ENCODE data around the gene VPS41.

GRCh38 chr7:37833473-37833800 lies 15.0 kb upstream of the NME8 start:
- PRO-cap, result no peak
- RAMPAGE, long total RNA, 3 experiments, result no peak in any of the 3 experiments

GRCh38 chr7:37977223-37977668 lies 56.8 kb downstream of the EPDR1 start:
- PRO-cap, result no peak
- RAMPAGE, long total RNA, 3 experiments, result no peak in any of the 3 experiments

DNA sequence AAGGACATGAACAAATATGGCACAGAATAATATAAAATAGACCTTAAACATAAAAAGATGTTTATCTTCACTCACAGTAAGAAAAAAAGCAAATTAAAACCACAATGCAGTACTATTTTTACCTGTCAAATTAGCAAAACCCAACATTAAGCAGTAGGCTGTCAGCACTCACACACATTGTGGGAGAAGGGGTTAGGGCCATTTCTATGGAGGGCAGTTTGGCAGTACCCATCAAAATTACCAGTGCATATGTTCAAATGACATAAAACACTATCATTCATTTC lies 55.7 kb downstream of the STARD3NL start:
- PRO-cap, result no peak
- RAMPAGE, long total RNA, 3 experiments, result no peak in any of the 3 experiments

DNA sequence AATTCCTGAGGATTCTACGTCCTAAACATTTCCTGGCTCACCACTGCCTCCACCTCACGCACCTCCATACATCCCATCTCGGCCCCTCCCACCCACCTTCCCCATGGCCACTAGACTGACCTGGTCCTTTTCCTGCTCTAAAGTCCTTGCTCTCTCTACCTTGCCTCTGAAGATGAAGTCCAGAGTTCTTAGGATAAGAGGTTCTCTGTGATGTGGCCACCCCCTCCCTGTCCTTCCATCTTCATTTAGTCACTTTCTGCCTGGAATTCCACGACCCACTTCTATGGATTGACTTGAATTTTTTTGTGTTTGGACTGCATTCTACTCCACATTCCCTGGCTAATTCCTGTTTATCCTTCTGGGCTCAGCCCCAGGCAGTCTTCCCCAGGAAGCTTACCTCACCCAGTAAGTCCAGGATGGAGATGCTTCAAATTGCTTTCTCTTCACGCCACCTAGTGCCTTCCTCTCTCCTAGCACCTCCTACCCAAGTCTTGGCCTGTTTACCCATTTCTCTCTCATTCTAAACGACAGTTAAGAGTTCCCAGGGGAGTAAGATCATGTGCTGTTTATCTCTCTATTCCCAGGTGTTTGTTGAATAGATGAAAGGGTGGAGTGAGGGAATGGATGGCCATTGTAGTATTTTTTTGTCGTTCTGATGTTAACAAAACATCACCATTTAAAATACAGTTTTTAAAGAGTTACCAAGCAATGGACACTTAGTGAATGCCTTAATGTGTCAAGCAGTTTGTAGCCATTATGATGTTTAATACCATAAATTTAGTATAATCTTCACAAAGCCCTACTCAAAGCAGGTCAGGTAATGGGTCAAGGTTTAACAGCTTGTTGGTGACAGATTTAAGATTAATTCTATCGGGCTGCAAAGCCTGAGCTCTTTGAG lies 140.8 kb downstream of the STARD3NL start:
- PRO-cap, result no peak
- RAMPAGE, long total RNA, 3 experiments, result no peak in any of the 3 experiments

GRCh38 chr7:38908405-38909348 lies at the start of gene VPS41:
Gene VPS41, minus strand, starts transcription at chr7:38909191.
- PRO-cap, result unidirectional peak, minus-strand start at chr7:38909182
- RAMPAGE, long total RNA, 3 experiments, result start-site peak on the minus strand in 3 of 3 experiments, at chr7:38909182-38909198 at its widest, 447 to 882 reads per replicate

GRCh38 chr7:39016606-39017128 lies 39.0 kb downstream of the POU6F2 start:
- PRO-cap, result no peak
- RAMPAGE, long total RNA, 3 experiments, result no peak in any of the 3 experiments

DNA sequence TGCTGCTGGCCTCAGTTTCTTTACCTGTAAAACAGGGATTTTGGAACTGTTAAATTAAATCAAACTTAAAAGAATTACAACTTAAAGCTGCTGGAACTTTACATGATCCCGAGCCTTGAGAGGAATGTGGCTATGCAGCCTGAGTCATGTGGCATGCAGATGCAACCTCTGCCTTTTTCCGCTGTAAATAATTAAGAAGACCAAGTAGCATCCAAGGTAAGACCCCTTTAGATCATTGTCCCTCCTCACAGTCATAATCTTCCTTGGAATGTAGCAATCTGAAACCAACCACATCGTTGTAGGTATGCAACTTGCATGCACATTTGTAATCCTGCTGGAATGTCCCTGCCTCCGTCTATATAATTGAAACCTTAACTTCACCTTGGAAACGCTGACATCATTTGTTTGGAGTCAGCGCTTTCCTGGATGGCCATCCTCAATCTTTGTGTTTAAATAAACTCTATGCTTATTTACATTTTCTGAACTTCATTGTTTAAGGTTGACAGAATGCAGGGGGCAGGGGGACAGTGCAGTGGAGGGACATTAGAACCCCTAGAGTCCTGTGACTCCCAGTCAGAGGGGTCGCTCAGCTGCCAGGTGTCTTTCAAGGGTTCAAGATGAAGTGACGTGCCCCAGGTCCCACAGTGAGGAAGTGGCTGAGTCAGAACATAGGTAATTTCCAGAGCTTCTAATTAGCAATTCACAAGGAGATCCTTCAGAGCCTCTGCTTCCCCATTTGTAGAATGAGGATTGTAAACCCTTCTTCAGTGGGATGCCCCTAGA lies 110.6 kb downstream of the RALA start:
- PRO-cap, result no peak
- RAMPAGE, long total RNA, 3 experiments, result no peak in any of the 3 experiments

DNA sequence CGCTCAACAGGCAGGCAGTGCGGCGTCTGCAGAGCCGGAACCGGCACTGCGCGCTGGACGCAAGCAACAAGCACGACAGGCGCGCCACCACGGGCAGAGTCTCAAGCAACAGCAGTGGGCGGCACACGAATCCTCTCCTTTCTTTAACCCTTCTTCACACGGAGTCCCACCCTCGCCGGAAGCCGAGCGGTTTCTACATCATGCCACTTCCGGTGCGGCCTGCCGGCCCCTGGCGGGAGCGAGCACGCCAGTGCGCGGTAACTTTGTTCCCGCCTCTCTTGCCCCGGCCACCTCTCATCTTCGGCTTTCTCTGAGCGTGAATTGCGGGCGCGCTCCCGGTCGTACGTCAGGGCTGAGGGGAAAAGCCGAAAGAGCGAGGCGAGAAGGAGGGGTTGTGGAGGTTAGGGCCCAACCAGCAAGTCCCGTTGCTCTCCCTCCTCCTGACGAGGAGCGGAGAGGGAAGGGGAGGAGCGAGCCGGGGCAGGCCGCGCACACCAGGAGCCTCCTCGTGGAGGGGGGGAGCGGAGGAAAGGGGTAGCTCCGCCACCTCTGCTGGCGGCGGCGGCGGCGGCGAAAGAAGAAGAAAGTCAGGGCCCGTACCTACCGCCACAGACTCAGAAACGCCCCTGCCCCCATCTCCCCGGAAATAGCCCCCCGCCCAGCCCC lies 619 bp upstream of the CDK13 start:
- PRO-cap, result bidirectional peak, plus-strand start at position 497 of the sequence, minus-strand start at position 116 of the sequence
- RAMPAGE, long total RNA, 3 experiments, result no peak in any of the 3 experiments

DNA sequence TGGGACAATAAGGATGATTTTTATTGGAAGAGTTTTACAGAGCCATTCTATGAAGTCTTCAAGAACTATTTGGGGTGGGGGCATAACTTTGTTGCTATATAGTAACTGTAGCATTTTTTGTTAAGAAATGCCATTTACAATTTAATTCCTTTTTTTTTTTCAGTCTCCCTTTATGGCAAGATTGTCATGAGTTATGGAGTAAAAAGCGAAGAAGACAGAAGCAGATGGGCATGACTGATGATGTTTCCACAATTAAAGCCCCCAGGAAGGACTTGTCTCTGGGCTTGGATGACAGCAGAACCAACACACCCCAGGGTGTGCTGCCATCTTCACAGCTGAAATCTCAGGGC lies 46.5 kb downstream of the MPLKIP start:
- PRO-cap, result no peak
- RAMPAGE, long total RNA, 3 experiments, result no peak in any of the 3 experiments

- PRO-cap, result no peak
- RAMPAGE, long total RNA, 3 experiments, result no peak in any of the 3 experiments
Measured at GRCh38 chr7:40221865-40222382, 87.1 kb downstream of the SUGCT start.

DNA sequence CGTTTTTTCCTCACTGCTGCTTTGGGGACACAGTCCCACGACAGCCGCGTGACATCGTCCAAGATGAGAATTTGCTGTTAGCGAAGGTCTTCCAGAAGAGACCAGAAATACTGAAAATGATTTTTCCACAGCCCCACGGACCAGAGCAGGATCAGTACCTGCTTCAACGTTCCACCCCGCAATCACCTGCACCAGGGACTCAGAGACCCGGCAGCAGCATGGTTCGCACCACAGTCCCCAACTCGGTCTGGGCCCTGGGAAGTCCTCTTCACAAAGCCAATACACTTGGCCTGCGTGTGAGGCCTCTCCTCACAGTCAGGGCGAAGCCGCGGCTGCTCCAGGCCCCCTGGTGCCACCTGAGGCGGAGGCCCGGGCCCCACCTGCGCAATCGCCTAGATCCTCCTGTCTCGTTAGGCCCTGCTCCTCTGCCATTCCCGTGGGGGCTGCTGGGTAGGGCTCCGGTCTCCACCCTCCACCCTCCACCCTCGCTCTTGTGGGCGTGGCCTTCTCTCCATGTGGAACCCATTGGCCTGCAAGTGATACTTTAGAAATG lies 553.4 kb downstream of the INHBA start:
- PRO-cap, result no peak
- RAMPAGE, long total RNA, 3 experiments, result no peak in any of the 3 experiments

DNA sequence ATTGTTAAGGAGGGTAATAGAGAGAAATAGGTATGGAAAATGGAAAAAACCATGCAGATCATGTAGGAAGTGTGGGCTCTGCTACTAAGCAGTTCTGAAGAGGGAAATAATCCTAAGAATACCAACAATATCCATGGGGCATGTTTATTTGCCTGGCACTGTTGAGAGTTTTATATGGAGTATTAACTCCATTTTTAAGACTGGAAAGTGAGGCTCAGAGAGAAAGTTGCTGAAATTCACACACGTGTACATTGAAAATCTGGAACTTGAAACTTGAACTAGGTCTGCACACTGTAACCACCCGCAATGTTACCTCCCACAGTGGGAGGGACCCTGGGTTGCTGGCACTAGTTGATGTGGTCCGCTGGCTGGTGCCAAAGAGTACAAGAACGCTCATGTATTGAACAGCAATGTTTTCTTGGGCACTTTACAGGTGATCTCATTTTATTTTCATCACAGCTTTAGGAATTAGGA lies 253.3 kb downstream of the INHBA start:
- PRO-cap, result no peak
- RAMPAGE, long total RNA, 3 experiments, result no peak in any of the 3 experiments

DNA sequence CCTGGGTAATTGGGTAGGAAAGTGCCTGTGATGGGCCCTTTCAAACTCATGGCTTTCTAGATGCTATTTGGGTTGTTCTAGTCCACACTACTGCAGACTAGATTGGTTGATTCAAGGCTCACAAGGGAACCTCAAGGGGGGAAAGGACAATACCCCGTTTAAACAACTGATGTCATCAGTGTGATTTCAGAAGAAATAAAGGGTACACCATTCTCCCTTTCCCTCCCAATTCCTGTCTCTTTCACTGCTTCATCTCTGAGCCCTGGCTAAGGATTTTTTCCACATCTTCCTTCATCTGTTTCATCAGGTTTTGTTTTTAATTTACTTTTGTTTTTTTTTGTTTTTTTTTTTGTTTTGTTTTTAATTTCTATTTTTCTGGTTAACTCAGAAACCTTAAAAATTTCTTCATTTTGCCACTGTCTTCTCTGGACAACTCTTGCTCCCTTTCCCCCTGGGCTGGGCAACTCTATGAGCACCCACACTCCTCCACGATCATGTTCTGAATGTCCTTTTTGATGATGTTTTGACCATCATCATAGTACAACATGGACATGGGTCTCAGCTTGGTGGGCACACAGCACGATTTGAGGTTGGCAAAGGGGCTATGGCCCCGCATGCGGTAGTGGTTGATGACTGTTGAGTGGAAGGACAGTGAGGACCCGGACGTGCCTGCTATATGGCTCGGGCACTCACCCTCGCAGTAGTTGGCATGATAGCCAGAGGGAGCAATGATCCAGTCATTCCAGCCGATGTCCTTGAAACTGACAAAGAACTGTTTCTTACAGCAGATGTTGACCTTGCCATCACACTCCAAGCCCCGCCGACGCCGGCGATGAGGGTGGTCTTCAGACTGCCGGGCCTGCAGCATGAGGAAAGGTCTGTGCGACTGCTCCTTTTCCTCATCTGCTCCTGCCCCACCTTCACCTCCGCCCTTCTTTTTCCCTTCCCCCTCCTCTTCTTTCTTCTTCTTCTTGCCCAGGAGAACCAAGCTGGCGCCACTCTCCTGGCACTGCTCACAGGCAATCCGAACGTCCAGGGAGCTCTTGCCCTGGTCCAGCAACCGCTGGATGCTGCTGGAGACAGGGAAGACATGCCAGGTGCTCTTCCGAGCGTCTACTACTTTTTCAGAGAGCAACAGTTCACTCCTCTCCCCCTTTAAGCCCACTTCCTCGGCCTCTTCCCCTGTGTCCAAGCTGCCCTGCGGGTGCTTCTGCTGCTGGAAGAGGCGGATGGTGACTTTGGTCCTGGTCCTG lies 13.3 kb downstream of the INHBA start:
- PRO-cap, result no peak
- RAMPAGE, long total RNA, 3 experiments, result start-site peak on the minus strand in 1 of 3 experiments, centred at position 704 of the sequence, 26 reads per replicate

DNA sequence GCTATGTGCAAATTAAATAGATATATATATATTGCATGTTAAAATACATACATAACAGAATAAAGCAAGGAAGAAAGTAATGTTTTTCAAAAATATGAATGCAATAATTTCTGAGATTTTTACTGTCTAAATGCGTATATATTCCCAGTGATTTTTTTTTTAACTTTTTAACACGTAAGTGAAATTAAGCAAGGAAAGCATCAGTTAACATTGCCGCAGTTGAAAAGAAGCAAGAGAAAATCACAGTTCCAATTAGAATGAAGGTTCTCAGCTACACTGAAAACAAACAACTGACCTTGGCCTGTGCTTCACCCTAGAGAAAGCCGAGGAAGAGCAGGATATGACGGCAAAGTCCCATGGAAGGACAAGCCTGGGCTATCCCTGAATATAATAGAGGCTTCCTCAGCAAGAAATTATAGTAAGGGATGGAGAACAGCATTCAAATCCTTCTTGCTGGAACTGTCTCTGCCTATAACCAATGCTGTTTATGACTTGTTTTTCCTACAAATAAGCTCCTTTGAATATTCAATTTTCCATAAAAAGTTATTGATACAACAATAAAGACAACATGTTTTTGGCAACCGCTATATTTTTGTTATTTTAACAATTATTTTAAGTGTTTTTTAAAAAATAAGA lies 82.9 kb upstream of the INHBA start:
- PRO-cap, result no peak
- RAMPAGE, long total RNA, 3 experiments, result no peak in any of the 3 experiments

- PRO-cap, result no peak
- RAMPAGE, long total RNA, 3 experiments, result no peak in any of the 3 experiments
Measured at GRCh38 chr7:41942407-41942803, 239.5 kb upstream of the INHBA start.

DNA sequence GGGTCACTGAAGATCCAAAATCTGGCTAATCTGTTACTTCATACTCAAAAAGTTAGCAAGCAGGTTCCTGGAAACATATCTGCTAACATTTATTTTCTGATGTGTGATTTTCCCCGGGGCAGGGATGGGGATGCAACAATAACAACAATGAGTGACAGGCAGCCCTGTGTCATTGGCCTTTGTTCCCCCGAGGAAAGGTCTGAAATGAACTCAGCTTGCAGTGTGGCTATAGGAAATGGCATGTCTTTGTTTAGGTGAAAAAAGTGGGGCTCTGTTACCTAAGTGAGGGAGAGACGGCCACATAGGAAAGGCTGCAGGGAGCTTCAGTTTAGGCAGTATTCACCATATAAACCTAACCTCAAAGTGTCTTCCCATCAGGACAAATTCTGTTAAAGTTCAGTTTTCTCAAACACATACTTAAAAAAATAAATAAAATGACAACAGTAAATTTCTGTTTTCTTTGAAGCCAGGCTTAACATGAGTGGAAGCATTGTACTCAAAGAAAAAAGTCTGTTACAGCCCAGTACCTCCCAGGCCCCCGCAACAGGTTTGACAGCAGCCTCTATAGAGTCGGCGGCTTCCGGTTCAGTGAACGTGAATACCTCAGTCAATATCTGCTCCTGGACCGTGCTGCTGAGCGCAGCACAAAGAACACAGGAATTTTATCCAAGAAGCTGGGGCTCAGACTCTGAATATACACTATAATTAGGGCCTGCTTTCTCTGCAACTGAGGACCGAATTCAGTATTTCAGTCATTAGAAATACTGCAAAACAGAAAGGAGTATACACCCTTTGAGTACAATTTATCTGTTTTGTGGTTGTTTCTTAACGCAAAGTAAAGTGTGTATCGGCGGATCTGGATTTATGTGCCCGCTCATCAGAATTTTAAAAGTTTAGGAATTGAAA lies 168.3 kb downstream of the GLI3 start:
- PRO-cap, result no peak
- RAMPAGE, long total RNA, 3 experiments, result no peak in any of the 3 experiments

DNA sequence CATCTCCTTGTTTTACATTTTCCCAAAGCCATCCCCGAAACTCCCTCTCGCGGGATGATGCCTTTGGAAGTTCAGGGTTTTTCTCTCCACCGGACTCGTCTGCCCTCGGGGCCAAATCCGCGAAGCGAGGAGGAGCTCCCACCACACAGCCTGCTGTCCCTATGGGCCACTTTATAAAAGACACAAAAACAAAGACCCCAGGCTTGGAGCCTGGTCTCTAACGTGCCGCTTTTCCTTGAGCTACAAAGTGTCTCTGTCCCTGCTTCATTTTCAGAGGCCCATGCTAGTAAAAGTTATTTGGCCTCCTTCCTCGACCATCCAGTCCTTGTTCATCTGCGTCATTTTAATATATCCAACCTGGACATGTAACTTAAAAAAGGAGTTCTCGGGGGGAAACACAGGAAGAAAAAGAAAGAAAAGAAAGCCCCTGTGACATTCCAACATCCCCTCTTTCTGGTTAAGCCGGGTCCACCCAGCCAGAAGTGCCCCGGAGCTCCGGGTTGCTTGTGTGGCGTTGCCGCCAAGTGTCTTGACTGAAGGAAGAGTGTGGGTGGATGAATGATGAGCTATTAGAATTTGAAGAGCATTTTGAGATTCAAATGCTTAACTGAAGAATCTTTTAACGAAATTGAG lies 1.5 kb upstream of the GLI3 start:
- PRO-cap, result bidirectional peak, plus-strand start at position 114 of the sequence, minus-strand start outside the sequence
- RAMPAGE, long total RNA, 3 experiments, result no peak in any of the 3 experiments

- PRO-cap, result no peak
- RAMPAGE, long total RNA, 3 experiments, result no peak in any of the 3 experiments
Measured at GRCh38 chr7:42746264-42746654, 165.6 kb downstream of the C7orf25 start.

DNA sequence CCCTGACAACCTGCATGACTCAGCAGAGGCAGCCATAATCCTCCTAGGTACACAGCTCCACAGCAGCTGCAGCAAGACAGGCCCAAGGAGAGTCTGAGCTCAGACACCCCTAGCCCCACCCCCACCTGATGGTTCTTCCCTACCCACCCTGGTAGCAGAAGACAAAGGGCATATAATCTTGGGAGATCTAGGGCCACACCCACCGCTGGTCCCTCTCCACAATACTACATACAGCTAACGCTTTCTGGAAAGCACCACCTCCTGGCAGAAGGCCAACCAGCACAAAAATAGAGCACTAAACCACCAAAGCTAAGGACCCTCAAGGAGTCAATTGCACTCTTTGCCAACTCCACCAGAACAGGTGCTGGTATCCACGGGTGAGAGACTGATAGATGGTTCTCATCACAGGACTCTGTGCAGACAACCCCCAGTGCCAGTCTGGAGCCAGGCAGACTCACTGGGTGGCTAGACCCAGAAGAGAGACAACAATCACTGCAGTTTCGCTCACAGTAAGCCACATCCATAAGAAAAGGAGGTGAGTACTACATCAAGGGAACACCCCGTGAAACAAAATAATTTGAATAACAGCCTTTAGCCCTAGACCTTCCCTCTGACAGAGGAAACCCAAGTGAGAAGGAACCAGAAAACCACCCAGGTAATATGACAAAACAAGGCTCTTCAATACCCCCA lies 18.2 kb downstream of the C7orf25 start:
- PRO-cap, result no peak
- RAMPAGE, long total RNA, 3 experiments, result no peak in any of the 3 experiments

- PRO-cap, result no peak
- RAMPAGE, long total RNA, 3 experiments, result no peak in any of the 3 experiments
Measured at GRCh38 chr7:43139097-43139737, 26.8 kb downstream of the HECW1 start.